NALM6 (cell line): ENCODE measurements around a stretch of chr2.

GRCh38 chr2:235940248-235940934, 227.8 kb downstream of the GBX2 start:
- PRO-cap = no peak

GRCh38 chr2:235974418-235974887, 193.7 kb downstream of the GBX2 start:
- PRO-cap = no peak

- PRO-cap = no peak
These were observed 126.6 kb downstream of the GBX2 start for GRCh38 chr2:236041398-236042161.

DNA sequence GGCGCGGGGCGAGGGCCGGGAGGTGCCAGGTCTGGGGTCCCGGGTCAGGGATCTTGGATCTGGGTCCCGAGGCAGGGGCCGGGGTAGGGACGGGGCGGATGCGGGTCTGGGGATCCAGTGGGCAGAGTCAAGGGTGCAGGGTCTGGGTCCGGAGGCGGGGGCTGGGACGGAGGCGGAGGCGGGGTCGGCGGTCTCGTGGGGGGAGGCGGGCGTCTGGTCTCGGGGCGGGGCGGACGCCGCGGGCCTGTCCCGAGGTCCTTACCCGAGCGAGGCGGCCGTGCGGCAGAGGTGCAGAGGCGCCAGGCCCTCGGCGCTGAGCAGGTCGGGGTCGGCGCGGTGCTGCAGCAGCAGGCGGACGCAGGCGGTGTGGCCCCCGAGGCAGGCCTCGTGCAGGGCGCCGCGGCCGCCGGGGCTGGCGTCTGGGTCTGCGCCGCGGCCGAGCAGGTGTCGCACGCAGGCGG, 26.7 kb downstream of the ASB18 start:
- PRO-cap = no peak

DNA sequence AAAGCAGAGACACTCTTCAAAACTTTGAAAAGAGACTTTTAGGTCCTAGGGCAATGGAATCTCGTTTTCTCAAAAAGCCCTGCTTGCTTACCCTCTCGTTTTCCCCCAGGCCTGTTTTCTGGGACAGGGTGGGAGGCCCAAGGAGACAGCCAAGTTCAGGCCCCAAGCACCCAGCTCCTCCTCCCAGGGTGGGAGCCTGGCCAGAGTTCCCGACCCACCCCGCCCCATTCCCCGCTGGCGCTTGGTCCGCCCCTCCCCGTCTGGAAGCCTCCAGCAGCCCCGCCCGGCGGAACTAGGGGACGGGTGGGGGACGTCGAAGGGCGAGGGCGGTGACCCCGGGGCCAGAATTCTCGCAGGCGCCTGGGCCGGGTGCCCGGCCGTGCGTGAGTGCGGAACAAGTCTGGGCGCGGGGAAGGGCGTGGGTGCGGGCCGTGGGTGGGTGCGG, 2.1 kb upstream of the ACKR3 start:
- PRO-cap = no peak

- PRO-cap = no peak
These were observed 163.1 kb downstream of the ACKR3 start for GRCh38 chr2:236732700-236733123.

- PRO-cap = bidirectional peak, plus-strand start at chr2:236753869, minus-strand start at chr2:236753734
These were observed 184.0 kb downstream of the ACKR3 start for GRCh38 chr2:236753501-236754125.

GRCh38 chr2:236833653-236834159, 252.0 kb upstream of the COPS8 start:
- PRO-cap = no peak

DNA sequence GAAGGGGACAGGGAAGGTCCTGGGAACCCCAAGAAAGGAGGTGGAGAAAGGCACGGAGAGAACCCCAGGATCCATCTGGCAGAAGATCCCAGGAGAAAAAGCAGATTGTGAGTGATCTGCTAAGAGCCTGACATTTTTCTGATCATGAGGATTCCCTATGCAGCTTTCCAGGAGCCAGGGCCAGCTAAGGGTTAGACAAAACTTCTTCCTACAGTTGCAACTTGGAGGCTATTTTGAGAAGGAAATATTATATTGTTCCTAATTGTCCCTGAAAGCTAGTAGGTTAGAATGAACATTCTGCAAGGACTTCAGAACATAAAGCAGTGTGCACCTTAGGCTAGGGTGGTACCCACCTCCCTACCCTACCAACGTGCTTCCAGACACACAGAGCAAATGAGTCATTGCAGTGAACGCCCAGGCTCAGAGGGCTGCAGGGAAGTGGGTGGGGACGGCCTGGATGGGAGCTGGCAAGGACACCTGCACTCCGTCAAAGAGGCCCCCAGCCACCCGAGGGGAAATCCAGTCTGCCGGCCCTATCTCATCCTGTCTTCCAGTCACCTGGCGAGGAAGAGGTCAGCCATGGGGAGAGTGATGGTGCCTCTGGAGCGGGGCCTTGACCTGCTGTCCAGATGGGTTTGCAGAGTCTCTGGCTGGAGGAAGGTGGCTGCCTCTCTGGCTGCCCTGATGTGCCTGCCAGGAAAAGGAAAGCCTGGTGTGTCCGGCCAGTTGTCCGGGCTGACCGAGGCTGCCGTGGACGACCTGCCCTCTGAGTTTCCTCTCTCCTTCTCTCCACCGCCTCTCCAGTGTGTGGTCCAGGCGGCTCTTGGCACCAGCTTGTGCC, 209.9 kb upstream of the COPS8 start:
- PRO-cap = no peak

DNA sequence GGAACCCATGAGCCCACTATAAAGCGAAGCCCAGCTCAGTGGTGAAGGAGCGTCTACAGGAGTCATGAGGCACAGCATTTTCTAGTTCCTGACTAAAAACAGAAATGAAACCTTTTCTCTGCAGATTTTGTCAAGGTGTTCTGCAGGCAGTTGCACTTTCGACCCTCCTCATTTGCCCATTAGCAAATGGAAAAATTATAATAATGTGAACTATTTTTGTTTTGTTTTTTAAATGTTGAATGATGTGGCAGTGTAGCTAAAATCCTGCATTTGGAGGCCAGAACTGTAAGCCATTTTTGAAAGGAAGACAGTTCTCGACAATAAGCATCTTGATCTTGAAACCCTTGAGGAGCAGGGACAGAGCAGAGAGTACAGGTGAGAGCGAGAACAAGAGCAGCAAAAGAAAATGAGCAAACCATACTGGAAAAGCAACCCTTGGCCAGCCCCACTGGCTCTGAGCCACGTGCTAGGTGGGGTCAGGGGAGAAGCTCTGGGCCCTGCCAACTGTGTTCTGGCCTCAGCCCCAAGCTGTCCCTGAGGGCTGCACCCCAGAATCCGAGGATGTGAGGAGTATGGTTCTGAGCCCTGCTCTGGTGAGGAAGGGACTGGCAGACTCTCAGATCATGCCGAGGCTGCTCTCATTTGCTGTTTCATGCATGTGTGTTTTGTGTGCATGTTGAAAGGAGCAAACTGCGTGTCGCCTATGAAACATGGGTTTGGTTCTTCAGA, 26.3 kb upstream of the COPS8 start:
- PRO-cap = no peak

DNA sequence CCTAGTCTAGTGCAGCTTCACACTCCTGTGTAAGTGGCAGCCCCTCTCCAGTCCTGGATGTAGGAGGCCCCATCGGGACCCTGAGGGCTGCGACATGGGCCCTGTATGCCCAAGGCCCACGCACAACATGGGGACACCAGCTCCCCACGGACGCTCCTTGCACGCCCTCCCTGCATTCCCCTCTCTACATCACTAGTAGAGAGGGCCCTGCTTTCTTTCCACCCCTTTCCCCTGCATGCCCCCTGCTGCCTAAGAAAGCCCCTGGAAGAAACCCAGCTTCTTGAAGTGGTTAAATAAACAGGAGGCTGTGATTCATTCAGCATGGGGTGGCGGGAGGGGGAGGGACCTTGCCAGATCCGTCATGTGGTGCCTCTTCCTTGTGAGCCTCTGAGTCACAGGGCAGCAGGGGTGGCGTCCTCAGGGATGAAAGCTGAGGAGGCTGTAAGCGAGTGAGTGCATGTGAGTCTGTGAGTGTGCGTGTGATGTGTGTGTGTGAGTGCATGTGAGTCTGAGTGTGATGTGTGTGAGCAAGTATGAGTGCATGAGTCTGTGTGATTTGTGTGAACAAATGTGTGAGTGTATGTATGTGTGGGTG, 42.5 kb downstream of the COPS8 start:
- PRO-cap = no peak

- PRO-cap = no peak
These were observed 55.7 kb downstream of the COPS8 start for GRCh38 chr2:237141364-237141784.

DNA sequence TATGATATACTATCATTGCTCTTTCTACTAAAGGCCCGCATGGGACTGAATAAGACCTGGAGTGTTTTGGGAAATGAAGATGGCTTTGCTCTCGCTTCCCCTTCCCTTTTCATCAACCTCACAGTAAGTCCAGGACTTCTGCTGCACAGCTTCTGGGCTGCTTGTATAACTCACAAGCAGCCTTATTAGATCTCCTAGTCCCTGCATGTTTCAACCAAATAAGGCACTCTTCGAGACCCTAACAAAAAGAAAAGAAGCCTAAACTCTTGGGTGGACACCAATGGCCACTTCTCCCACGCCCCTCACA, 103.7 kb downstream of the COL6A3 start:
- PRO-cap = no peak

DNA sequence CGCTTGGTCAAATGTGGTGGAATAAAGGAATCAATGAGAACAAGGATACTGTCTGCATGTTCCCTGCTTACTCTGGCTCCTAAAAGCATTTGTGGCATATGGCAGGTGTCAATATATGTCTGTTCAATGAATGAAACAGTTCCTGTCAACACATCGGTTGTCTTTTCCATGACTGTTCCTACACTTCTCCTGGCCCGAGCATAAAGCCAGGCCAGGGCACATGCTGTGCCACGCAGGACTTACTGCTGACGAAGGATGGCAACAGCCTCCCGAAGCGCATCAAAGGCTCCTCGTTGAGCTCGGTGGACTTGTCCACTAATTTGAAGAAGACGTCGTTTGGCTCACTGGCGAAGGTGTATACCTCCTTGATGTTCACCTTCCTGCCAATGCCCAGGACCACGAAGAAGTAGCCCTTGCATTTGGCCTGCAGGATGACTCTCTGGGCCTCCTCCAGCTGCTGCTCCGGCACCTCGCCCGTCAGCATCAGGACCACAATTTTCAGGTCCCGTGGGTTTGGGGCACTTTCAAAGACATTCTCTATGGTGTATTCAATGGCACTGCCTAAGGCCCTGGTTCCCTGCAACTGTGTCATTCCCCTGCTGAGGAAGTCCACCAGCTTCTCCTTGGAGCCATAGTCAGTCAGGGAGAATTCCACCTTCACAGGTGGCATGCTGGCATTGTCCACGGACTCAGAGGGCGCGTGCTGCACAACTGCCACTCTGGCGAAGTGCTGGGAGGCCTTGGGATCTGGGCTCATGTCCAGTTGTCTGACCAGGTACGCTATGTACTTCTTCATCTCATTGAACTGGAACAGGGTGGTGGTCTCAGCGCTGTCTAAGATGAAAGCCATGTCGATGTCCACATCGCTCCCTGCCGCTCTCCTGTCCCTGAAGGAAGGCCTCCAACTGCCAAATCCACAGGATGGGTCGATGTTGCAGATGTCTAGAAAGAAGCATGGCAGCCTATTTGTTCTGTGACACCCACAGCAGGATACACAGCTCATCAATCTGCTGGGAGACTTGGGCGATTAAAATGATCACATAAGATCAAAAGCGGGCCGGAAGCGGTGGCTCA, 73.4 kb downstream of the COL6A3 start:
- PRO-cap = no peak

- PRO-cap = no peak
These were observed 54.0 kb downstream of the COL6A3 start for GRCh38 chr2:237359907-237360359.

DNA sequence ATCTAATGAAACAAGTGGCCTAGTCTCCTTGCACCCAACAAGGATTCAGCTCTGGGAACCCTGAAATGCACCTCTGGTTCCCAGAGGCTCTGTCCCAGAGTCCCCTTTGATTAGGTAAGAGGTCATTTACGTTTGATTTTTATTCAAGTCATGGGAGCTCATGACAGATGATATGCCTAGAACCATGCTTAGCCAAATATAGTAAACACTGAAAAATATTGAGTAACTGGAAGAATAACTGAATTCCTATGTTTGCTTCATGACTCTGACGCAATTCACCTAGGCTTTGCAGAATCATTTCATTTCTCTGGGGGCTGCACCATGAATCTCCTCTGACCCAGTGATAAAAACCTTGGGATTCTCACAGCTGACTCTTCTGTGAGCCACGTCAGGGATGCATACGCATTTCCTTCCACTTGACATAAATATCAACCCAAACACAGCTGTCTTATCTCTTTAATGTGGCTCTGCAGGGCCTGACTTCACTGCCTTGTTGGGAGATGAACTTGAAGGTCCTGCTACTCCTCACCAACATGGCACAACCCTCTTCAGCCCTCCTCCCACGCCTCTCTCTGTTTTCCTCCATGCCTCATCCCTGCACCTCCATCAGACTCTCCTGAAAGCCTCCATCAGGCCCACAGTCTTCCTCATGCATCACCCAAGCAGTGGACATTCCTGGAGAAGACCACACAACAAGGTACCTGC, 30.0 kb downstream of the COL6A3 start:
- PRO-cap = no peak

DNA sequence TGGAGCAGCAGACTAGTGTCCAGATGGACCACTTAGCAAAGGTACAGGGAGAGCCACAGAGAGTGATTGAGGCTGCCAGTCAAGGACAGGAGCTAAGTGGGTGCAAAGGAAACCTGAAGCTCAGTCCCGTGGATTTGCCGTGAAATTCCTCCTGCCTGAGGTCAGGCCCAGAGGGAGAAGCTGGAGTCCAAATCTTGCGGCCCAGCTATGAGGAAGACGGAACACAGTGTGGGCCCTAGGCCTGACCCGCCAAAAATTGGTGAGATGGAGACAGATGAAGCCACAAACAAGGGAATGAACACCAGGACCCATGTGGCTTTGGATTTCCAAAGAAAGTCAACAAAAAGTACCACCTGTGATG, 11.0 kb downstream of the COL6A3 start:
- PRO-cap = no peak

DNA sequence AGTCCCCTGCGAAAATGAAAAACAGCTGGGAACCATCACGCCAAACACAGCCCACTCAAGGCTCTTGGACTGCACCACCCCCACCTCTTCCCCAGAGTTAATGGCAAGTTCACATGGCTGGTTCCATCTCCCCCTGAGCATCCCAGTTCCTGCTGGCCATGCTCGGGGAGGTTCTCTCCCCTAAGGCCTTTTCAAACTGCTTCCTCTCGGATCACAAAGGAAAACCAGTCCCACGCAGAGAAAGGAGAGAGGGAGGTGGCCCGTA, 35.1 kb upstream of the MLPH start:
- PRO-cap = no peak

GRCh38 chr2:237455884-237456619, 31.0 kb upstream of the MLPH start:
- PRO-cap = no peak

DNA sequence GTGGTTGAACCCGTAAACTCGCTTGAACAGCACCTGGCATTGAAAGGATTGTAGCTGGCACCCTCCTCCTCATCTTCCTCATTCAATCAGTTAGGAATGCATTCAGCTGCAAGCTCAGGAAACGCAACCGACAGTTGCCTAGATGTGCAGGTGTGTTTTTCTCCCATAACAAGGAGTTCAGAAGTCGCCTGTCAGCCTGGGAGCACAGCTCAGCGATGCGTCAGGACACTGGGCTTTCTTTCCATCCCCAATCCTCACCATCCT, 11.0 kb upstream of the MLPH start:
- PRO-cap = bidirectional peak, plus-strand start at position 166 of the sequence, minus-strand start outside the sequence